Cytotoxic T cell (primary cell): ENCODE measurements around the gene MAN1A2.

DNA sequence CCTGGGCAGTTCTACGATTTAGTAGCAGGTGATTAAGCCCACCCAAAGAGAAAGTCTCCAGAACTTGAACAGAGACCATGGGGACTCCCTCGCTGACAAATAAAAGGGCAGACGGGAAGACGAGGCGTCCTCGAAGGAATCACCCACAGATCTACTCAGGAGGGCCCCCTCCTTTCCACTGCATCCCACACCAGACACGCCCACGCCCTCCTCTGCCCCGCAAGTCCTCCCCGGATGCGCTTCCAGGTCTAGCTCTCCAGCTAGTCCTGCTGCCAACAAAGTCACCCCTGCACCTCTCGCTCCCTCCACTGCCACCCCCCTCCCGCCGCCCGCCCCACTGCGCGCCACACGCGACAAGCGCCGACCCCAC lies 328 bp downstream of the TRIM45 start:
- PRO-cap, 2 experiments: no peak in any of the 2 experiments

DNA sequence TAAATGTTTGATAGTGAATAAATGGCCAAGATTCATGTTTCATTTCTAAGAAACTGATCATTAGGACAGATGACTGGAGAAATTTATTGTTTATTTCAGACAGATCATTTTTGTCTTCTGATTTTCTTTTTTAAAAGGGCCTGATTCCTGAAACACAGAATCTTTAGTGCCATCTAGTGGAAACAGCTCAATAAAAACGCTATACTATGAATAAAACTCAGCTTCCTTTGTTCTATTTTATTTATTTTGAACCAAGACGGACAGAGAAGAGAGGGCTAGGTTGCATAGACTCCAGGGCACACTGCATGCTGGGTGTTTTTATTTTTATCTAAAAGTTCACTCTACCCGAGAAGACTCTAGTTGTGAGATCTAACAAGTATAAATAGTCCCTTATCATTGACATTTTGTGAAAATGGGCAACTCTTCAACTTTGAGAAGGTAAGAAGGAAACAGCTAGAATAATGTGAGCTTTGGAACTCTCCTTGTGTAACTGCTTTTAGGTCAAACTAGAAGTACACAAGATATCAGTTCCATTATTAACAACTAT lies 7.1 kb upstream of the TRIM45 start:
- PRO-cap, 2 experiments: no peak in any of the 2 experiments

DNA sequence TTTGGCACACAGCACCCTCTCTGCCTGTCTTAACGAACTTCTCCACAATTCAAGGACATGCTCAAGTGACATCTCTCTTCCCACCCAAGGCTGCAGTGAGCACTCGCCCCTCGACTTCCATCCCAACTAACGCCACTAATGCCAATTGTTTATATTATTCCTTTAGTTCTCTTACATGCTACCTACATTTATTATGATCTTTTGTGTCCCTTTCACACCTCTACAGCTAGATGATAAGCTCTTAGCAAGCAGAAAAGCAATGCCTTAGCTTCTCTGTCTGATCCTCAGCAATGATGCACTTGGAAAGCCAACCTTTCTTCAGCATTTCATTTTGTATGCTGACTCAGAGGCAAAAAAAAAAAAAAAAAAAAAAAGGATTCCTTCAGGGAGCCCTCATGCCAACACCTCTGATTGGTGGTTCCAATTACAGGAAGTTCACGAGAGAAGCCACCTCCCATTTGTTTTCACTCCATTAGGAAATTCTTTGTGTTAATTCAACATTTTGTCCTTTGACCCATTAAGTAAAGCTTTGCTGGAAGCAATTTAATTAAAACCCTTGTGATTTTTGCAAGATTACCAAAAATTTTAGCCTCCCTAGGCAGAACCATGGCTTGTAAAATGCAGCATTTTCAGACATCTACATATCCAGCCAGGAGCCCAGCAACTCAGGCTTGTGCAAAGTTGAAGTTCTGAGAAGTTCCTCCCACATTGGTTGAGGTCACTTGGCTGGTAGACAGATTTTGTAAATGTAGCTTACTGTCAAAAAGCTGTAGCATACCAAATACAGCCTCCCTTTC lies 27.0 kb upstream of the VTCN1 start:
- PRO-cap, 2 experiments: no peak in any of the 2 experiments

GRCh38 chr1:117339850-117340375 lies 27.3 kb upstream of the MAN1A2 start:
- PRO-cap, 2 experiments: no peak in any of the 2 experiments

GRCh38 chr1:117366623-117367671 lies at the start of gene MAN1A2:
TSS of gene MAN1A2 (plus strand) at chr1:117367449.
- PRO-cap, 2 experiments: peak in 2 of 2 experiments; most common plus-strand start chr1:117367414 (in 2); most common minus-strand start chr1:117366736 (in 1)

- PRO-cap, 2 experiments: peak in 1 of 2 experiments; most common plus-strand start chr1:117615738 (in 1); most common minus-strand start chr1:117615608 (in 1)
Observed at GRCh38 chr1:117615496-117616017, 9.7 kb downstream of the TENT5C start.

GRCh38 chr1:117623186-117624378 lies 17.7 kb downstream of the TENT5C start:
- PRO-cap, 2 experiments: no peak in any of the 2 experiments

DNA sequence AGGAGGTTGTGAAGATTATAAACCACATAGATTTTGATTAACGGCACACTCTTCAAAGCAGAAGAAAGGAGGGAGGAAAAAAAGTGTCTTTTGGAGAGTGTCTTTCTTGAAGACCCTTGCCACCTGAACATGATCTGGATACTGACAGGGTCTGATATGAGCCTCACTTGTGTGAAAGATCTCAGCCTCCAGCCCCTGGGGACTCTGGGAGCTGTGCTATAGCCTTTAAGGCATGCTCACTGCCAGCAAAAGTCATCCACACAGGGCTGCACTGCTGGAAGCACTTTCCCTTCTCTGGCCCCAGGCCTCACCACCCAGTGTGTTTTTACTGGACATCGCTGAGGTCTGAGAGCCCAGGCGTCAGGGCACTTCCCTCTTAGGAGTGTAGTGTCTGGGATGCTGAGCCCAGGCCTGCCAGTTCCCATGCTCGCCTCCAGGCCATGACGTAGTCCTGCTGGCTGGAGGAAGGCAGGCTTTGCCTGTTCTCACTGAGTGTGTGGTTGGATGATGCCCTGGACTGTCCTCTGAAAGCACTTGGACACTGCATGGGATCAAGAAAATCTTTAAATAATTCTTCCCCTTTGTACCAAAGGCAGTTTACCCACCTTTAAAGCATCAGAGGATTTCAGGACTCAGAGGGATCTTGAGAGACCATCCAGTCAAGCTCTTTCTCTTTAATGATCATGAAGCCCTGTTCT lies 101.2 kb downstream of the GDAP2 start:
- PRO-cap, 2 experiments: no peak in any of the 2 experiments

DNA sequence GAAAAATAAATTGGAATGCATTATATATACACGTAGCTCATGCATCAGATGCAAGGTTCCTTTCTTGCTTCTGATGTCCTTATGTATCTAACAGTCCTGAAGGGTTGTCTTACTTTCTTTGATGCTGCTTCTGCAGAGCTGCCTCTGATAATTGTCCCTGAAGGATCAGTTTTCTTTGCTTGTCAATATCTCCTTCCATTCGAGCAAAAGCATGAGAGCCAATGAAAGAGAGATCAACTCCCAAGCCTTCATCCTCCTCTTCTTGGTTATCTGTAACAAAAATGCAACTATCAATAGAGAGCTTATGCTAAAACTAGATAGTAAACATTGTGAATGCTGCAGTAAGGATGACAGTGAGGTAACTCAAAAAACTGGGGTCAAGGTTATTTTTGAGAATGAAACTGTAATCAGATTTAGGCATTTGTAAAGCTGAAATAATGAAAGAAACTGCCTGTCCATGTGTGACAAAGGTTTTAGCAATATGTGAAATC lies 32.7 kb downstream of the GDAP2 start:
- PRO-cap, 2 experiments: no peak in any of the 2 experiments

DNA sequence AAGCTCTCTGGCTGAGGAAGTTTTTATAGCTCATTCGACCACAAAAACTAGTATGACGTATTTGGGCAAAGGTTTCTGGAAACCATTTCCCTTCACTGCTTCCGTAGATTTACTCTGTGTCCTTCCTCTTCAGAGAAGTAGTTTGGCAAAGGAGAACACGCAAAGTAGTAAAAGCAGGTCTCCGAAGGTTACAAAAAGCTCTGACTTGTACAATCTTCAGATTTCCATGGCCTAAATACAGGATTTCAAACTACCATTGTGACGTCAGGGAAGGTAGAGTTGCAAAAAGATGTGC lies 145.2 kb downstream of the TBX15 start:
- PRO-cap, 2 experiments: no peak in any of the 2 experiments

- PRO-cap, 2 experiments: no peak in any of the 2 experiments
Observed at GRCh38 chr1:118852212-118852411, 136.0 kb downstream of the TBX15 start.

DNA sequence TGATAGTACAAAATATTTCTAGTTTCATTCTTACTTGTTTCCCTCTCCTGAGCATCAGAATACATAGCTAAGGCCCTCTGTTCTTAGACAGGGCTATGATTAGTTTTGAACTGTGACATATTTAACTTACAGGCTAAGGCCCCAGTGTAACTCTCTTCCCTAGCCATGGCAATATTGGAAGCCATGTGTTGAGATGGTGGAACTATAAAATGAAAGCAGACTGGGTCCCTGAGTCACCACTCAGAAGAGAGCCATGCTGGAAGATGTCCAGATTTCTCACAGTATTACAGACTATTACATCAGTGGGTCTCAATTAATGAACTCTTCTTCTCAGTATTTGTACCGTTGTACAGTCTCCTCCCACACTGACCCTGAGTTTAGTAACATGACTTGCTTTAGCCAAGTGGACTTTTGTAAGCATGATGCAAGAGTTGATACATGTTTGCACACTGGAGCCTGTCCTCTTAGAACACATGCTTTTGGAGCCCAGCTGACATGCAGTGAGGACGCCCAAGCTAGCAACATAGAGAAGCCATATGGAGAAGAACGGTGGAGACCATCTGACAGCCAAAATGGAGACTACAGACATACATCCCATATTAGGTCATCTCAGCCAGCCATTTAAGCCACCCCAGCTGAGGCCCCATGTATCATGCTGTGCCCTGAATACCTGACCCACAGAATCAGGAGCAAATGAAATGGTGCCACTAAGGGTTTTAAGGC lies 24.6 kb downstream of the TBX15 start:
- PRO-cap, 2 experiments: no peak in any of the 2 experiments

- PRO-cap, 2 experiments: no peak in any of the 2 experiments
Observed at GRCh38 chr1:118986272-118987033, 1.7 kb downstream of the TBX15 start.

DNA sequence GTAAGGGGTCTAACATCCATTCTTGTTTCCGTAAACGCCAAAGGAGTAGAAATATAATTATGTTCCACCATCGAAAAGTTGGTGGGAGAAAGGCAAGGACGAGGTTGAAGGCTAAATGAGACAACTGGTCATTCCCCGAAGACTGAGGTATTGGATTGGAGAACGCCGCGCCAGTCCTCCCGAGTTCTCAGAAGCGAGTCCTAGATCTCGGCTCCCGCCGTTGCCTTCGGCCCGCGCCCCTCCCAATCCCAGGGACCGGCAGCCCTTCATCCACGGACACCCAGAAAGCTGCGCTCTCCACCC lies 1.2 kb downstream of the TBX15 start:
- PRO-cap, 2 experiments: no peak in any of the 2 experiments

DNA sequence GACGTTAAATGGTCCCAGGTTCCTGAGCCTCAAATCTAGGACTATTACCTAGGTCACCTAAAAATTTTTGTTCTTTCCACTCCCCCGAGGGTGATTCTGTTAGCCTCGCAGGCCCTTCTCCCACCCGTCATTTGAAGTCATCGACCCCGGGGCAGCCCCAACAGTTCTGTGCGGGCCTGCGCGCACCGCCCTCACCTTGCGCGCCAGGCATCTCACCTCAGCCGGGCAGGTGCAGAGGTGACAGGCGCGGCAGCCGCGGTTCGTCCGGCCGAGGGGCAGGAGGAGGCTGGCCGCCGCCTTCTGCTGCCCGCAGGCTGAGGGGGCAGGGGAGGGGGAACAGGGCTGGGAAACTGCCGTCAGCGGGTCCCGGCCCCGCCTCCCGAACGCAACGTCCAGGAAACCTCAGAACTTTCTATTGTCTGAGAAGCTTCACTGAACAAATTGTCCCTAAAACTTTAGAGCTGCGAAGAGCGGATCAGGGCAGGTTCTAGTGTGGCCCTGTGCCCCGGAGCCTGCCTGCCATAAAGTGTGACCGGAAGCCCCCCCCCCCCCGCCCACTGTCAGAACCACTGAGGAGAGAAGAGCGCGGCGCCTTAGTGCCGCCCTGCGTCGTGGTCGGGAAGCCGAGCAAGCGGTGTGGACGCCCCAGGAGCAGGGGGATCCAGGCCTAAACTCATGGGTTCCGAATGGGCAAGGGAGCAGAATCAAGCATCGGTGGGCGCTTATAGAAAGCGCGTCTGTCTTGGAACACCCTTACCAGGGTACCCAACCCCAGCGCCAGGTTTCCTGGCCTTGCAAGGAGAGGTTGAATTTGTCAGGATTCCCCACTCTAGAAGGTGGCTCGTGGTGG lies 13.2 kb upstream of the TBX15 start:
- PRO-cap, 2 experiments: no peak in any of the 2 experiments

DNA sequence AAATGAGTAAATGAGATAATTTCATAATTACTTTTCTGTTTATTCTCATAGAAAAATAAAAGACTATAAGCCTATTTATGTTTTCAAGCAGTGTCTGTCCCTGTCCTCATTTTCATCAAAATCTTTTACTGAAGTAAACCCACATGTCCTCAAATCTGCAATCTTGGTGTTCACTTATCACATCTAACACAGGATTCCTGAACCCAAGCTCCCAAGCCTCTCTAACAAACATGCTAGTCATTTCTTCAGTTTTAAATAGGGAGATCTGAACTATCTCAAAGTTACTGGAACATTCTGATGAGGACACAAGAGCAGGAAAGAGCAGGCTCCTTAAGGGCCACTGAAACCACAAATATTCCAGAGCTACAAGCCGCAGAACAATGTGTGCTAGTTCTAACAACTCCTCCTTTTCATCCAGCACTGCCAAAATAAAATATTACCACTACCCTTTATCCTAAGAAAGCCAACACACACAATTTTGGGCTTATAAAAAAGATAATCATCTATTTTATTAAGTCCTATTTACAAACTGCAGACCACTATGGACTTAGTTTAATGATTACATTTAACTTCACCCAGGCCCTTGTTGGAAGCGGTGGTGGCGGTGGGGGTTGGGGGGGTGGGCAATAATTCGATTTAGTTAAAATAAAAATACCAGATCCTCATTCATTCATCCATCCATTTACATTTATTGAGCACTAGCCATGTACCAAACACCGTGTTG lies 38.8 kb downstream of the WARS2 start:
- PRO-cap, 2 experiments: no peak in any of the 2 experiments

DNA sequence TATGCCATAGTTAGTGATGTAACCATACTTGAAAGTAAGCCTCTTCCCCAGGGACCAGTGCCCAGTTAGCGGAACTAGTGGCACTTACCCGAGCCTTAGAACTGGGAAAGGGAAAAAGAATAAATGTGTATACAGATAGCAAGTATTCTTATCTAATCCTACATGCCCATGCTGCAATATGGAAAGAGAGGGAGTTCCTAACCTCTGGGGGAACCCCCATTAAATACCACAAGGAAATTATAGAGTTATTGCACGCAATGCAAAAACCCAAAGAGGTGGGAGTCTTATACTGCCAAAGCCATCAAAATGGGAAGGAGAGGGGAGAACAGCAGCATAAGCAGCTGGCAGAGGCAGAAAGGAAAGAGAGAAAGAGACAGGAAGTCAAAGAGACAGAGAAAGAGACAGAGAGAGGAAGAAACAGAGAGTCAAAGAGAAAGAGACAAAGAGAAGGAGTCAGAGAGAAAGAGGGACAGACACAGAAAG lies 37.0 kb upstream of the WARS2 start:
- PRO-cap, 2 experiments: no peak in any of the 2 experiments

DNA sequence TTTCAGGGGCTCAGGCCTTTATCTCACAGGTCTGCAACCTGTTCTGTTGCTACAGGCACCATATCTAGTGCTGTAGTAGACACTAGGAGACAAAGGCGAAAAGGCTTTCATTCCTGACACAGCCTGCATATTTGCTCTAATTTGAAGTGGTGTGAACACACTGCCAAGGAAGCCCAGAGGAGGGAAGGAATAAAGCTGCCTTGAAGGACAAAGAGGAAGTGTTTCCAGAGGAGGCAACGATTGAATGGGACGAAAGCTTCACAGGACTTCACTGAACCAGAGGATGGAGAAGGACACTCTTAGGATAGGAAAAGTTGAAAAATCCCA lies 90.8 kb upstream of the WARS2 start:
- PRO-cap, 2 experiments: no peak in any of the 2 experiments

GRCh38 chr1:119326850-119328346 lies 41.2 kb upstream of the HAO2 start:
- PRO-cap, 2 experiments: no peak in any of the 2 experiments

GRCh38 chr1:119632094-119632454 lies 16.0 kb downstream of the ZNF697 start:
- PRO-cap, 2 experiments: no peak in any of the 2 experiments